Camera-type eye (tissue), 1 donor: ENCODE data around the gene G3BP1.

- RAMPAGE, long total RNA = no peak
These were observed 9.3 kb downstream of the CCDC69 start for GRCh38 chr5:151214597-151215009.

DNA sequence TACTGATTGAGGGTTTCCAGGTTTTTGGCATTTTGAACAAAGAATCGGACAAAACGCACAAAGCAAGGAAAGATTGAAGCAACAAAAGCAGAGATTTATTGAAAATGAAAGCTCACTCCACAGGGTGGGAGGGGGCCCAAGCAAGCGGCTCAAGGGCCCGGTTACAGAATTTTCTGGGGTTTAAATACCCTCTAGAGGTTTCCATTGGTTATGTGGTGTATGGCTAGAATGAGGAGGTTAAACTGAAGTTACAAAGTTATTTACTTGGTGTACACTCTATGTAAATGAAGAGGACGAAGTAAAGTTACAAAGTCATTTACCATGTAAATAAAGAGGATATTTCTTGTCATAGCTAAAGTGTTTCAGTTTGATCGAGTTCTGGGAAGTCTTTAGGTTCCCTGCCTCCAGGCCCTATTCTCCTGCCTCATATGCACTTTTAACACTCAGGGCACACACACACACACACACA lies 10.7 kb upstream of the GM2A start:
- RAMPAGE, long total RNA = no peak

GRCh38 chr5:151345802-151346415 lies 1.4 kb downstream of the SLC36A2 start:
- RAMPAGE, long total RNA = no peak

DNA sequence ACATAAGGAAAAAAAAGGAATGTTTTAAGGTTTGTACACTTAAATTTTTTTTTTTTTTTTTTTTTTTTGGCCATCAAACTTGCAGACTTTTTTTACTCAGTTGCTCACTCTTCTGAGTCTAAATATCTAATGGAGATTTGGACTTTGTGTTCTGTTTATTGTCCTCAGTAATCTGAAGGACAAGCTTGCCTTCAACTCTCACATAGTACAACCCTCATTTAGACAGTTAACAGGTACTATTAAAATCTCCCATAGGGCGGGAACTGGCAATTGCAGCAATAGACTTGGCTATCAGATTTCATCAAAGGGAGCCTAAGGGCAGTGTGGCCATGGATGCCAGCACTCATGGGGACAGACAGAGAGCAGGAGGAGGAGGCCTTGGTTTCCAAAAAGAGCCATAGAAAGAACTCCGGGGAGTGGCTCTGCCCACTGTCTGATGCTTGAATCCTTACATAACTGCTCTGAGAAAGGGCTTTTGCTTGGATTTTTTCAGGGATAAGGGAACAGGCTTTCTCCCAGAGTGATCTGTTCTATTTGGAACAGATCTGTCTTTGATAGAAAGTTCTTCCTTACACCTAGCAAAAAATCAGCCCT lies 6.7 kb downstream of the SLC36A1 start:
- RAMPAGE, long total RNA = no peak

DNA sequence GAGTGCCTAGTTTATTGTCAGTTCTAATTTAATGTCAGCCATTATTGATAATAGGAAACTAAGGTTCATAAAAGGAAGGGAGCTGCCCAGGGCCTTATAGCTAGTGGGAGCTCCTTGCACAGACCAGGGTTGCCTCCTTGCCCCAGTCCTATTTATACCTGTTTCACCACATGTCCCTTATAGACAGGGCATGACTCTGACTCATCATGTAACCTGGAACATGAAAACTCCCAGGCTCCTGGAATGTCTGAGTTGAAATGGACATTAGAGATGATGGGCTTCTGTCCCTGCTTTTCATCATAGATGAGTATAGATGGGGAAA lies 21.1 kb downstream of the FAT2 start:
- RAMPAGE, long total RNA = no peak

DNA sequence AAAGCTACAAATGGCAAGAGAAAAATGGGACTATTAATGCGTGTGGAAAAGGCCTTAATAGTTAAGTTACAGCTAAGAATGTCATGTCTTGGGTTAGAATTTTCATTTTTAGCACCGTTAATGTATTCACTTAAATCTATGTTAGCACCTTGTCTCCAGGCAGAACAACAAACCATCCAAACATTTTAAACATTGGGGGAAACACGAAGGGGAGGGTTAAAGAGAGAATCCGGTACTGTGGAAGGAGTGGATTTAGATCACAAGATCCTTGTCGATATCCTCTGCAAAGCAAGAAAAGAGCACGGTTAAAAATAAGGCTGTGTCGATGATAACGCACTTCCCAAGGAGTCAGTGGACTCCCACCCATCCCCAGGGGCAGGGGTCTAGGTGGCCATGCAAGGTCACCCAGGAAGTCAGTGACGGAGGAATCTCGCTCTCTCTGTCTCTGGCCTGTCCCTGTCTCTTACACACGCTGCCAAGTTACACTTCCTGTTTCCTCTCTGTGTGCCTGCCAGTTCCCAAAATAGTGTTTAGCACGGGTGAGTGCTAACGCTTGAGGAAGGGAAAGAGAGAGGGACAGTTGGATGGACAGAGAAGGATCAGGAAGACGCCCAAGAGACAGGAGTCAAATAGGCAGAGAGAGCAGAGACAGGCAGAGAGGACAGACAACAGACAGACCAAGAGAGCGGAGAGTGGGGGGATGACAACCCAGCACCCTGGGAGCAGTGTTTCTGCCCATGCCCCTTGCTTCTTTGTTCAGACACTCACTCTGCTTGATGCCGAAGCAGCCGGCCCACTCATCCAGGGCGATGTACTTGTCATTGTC lies 23.2 kb downstream of the SPARC start:
- RAMPAGE, long total RNA = no peak

GRCh38 chr5:151698794-151699866 lies 12.4 kb upstream of the SPARC start:
- RAMPAGE, long total RNA = no peak

DNA sequence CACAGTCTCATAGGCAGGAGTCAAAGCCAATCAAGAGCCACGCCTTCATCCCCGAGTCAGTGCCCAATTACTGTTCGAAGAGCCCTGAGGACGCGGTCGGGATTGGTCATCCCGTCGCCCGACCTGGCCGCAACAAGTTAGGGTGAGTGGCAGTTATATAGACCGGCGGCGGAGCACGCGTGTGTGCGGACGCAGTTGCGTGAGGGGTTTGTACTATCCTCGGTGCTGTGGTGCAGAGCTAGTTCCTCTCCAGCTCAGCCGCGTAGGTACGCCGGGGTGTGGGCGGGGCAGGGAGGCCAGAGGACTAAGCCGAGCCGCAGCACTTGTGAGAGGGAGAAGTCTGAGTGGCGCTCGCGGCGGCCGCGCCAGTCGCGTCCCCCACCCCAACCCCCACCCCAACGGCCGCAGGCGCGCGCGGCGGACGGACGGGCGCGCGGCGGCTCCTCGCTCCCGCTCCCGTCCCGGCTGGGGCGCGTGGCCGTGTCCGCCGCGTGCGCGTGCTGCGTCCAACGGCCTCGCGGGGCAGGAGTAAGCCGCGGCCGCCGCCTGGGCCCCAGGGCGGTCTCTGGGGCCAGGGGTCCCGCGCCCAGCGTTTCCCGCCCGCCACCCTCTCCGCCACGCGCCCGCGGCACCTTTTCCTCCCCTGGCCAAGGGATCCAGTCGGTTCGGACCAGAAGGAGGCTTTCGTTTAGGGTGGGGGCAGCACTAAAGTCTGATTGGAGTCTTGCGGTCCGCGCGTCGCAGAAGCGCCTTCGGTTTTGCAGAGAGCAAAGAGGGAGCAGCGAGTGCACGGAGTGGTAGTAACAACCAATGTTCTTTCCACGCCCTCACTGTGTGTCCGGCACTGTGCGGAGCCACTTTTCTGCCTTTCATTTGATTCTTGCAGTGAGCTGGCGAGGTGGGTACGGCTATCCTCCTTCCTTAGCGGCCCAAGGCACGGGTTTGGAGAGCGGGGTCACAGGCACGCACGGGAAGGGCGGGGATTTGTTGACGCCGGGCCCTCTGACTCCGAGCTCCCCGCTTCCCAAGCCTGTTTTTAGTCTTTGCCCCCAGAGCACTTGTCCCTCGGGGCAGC lies at the start of gene G3BP1:
Gene G3BP1, plus strand, starts transcription at position 184 of the 1,075 bp plus-strand sequence.
- RAMPAGE, long total RNA = start-site peak on the plus strand centred at position 197 of the sequence, 30 bp wide, 471 reads

DNA sequence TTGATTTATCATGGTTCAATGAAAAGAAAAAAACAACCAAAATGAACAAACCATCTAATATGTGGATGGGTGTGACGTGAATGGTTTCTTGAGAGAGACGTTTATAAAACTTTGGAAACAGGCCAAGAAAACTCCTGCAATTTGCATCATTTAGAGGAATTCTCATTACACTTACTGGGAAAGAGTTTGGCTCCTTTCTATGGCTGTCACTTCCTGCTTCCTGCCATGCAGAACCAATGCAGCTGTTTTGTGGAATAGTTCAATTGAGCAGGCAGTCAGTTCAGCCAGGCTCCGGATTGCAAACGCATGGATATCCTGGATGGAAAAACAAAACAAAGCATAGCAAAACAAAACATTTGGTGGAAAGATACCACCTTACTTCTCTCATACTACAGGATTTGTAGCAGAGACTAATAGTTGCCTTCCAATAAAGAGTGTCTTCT lies 36.6 kb downstream of the FAM114A2 start:
- RAMPAGE, long total RNA = no peak

DNA sequence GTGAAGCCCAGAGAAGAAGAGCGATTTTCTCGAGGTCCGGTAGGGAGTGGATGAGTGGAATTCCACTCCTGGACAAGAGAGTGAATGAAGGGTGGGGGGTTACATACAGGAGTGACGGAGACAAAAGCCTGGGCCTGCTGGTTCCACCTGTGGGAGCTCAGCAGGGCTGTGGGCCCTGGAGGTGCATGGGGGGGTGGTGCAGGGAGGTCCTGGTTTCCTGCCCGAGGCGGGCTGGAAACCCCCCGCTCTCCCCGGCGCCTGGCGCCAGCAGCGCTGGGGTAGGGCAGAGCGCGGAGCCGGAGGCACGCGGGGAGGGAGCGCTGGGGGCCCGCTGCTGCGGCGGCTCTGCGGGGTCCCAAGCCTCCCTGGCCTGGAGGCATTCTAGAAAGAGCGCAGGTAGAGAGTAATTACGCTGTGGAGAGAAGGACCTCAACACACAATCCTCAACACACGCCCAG lies 1.8 kb upstream of the HAND1 start:
- RAMPAGE, long total RNA = no peak

DNA sequence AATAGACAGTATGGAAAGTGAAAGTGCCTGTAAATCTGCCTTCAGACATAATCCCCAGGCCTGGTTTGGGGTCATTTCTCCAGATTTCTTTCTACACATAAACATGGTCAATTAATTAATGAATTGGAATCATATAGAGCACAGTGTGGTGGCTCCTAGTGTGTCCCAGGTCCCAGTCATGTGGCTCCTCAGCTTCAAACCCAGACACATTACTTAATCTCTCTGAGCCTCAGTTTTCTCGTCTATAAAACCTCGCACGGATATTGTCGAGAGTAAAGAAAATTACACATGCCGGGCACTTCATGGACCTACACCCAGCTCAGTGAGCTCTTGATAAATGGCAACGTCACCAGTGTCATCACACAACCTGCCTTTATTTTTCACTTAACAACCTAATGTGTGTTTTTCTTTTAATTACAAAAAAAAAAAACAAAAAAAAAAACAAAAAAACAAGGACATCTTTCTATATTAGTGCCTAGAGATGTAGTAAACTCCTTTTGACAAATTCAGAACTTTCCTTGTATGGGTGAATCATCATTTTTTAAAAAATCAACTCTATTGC lies 100.7 kb upstream of the LARP1 start:
- RAMPAGE, long total RNA = no peak

GRCh38 chr5:154714414-154714978 lies 40.7 kb upstream of the LARP1 start:
- RAMPAGE, long total RNA = no peak

- RAMPAGE, long total RNA = no peak
These were observed 26.4 kb upstream of the LARP1 start for GRCh38 chr5:154728709-154729321.

DNA sequence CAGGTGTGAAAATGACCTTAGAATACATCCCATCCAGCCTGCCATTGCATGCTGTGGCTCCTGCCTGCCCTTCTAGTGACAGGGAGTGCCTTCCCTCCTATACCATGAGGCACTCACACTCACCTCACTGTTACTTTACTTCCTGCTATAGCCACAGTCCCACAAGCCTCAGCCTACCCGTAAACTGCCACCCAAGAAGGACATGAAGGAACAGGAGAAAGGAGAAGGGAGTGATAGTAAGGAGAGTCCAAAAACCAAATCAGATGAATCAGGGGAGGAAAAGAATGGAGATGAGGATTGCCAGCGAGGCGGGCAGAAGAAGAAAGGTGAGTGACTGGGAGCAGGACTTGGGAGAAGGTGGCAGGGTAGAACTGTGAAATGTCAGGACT lies 37.3 kb downstream of the LARP1 start:
- RAMPAGE, long total RNA = no peak

DNA sequence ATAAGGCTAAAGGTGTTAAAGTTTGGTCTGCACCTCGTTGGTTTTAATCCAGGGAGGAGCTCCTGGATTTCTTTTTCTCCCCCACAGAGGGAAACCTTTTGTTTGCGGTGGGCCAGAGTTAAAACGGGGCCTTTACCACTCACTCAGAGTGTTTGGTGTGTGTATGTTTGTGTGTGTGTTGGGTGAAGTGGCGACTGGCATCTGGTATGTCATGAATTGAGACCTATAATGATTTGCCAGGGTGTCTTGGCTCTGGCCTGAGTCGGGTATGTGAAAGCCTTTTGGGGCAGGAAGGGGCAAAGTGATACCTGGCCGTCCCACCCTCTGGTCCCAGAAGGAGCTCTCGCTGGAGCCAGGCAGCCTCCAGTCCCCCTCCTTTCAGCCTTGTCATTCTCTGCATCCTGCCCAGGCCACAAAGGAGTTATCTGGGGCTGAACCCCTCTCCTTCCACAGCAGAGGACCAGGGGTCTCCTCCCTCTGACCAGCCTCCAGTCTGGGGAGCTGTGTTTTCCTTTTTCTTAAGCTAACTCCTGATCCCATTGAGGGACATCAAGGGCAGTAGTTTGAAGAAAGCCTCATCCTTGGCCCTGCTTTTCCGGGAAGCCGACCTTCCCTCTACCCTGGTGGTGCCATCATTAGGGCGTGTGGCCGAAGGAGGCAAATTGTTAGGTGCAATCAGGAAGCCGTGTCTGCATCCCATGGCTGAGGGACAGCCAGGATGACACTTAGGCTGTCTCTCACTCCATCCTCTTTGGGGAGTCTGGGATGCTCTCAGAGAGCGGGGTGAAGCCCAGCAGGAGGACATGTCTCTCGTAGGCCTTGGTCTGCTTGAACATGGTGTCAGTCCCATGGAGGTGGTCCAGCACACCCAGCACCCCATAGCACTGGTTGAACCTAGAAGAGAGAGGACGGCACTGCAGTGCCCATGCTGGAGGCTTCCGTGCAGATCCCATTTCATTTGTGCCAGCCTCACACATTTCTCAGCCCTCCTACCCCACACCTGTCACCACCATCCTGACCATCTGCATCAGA lies 30.5 kb downstream of the FAXDC2 start:
- RAMPAGE, long total RNA = no peak

- RAMPAGE, long total RNA = no peak
These were observed 25.6 kb downstream of the MRPL22 start for GRCh38 chr5:154966288-154967008.

DNA sequence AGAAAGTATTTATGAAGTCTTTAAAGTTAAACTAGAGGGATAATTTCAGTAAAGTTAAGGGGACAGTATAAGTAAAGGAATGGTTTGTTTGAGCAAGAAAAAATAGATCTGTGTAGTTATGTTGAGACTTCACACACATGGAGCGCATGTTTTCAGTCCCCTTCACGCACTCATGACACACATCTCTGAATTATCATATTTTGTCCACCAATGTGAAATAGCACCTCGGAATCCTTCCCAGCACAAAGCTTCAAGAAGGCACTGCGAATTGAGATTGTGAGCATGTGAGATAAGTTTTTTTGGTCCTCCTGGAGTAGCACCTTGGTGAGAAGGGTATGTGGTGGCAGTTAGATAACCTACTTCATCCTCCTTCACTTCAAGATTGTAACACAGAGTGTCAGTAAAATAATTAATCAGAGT lies 143.1 kb downstream of the KIF4B start:
- RAMPAGE, long total RNA = no peak

GRCh38 chr5:155192937-155193317 lies 179.4 kb downstream of the KIF4B start:
- RAMPAGE, long total RNA = no peak

DNA sequence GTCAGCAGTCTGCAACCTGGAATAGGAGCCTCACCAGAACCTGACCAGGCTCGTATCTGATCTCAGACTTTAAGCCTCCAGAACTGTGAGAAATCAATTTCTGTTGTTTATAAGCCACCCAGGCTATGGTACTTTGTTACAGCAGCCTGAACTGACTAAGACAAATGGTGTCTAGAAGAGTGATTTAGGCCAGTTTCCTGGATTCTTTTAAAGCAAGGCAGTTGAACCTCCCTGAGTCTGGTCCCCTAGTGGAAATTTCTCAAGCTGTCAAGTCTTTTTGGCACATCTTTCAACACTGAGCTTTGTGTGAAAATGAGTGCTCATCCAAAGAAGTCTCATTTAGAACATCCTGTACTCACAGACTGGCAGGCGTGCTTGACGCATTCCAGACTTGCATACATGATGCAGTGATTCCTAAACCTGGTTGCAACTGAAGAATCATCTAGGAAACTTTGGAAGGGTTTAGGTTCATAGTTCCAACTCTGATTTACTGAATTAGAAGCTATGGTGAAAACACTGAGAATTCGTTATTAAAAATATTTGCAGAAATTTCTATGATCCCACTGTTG lies 254.7 kb upstream of the PPP1R2B start:
- RAMPAGE, long total RNA = no peak

DNA sequence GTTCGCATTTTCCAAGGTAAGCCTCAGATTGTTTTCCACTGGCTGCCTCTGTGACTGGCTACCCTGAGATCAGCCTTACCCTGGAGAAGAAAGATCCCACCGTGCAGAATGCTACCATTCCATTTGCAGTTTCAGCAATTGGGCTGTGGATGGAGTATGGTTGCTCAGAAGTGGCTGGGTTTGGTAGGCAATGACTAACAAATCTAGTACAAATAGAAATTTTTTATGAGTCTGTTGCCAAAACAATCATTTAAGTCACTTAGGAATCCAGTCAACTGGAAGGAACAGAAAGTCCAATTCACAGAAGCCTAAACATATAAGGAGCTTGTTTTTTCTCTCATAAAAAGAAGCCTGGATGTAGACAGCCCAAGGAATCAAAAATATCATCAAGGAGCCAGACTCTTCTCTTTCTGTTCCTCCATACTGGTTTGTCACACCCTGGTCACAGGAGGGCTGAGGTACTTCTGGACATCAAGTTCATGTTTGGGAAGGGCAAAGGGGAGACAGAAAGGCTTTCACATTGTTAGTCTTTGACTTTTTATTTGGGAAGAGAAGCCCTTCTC lies 9.2 kb upstream of the TIMD4 start:
- RAMPAGE, long total RNA = no peak